Renal cortical epithelial cell (primary cell): ENCODE measurements around a stretch of chr5.

GRCh38 chr5:51226146-51226914 is 156.9 kb upstream of the ISL1 start:
- RRBS: no CpG with 5 or more reads among the region's 2 CpGs

- RRBS: no CpG with 5 or more reads among the region's 15 CpGs
These were observed 118.9 kb upstream of the ITGA1 start for GRCh38 chr5:52668735-52669319.

DNA sequence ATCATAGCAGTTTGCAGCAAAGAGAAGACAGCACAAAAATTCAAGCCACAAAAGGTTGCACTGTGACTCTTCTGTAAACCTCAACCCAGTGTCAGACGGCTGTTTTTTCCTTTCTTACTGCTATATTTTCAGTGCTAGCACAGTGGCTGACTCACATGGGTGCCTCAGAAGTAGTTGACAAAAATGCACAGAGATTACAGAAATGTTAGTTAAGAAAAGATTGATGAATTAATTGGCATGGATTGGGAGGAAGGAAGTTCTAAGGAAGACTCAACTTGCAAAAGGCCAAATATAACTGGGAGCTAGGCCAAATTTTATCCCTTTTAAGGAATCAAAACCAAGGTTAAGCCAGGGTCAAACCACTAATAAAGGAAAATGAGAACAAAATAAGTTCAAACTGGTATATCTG is 43.7 kb upstream of the ITGA1 start:
- RRBS: no CpG with 5 or more reads among the region's 1 CpG

- RRBS: no CpG with 5 or more reads among the region's 13 CpGs
These were observed 13.7 kb downstream of the ITGA1 start for GRCh38 chr5:52801270-52801870.

DNA sequence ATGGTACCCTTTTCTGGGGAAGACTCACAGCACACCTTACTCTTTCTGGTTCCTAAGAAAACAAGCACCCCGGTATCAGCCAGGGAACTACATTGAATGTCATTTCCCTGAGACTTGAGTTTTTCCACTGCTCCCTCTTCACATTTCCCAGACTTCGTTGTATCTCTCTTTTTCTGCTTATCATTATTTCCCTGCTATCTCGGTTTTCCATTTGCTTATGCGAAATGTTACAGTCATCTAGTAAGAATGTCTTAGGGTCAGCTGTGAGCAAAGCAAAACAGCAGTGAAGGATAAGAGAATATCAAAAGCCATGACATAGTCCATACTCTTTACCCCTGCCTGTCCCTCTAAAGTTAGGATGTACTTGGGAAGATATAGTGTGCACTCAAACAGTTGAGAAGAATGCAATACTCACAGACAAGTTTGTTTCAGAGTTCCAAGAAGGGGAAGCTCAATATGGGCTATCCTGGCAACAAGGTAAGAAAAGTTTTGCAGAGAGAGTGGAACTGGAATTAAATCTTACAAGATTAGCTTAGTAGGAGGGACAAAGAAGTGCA is 88.8 kb downstream of the ITGA1 start:
- RRBS: no CpG with 5 or more reads among the region's 4 CpGs

GRCh38 chr5:52881668-52882134 is 94.0 kb downstream of the ITGA1 start:
- RRBS: no CpG with 5 or more reads among the region's 5 CpGs

GRCh38 chr5:53779617-53780180 is 219.3 kb downstream of the NDUFS4 start:
- RRBS: no CpG with 5 or more reads among the region's 3 CpGs

- RRBS: no CpG with 5 or more reads among the region's 7 CpGs
These were observed 302.2 kb downstream of the ARL15 start for GRCh38 chr5:54007860-54008960.

DNA sequence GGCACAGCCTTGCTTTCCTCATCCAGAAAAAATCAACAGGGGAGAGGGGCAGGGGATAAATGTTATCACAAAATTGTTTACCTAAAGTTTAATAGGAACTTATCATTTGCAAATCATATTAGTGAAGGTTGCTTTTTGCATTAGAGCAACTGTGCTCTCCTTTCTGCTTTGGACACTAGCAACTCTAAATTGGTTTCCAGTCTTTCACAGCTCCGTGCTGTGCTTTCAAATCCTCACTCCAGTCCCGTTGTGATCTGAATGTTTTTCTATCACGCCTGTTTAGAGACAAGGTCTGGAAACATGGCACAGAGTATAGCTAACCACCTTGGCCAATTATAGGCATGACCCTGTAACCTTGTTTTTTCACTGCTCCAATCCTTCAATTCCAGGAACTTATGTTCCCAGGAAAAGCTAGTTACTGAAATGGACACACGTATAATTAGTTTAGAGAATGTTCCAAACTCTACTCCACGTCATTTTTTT is 55.6 kb downstream of the ARL15 start:
- RRBS: no CpG with 5 or more reads among the region's 5 CpGs

GRCh38 chr5:54268084-54268839 is 42.1 kb downstream of the ARL15 start:
- RRBS: no CpG with 5 or more reads among the region's 16 CpGs

DNA sequence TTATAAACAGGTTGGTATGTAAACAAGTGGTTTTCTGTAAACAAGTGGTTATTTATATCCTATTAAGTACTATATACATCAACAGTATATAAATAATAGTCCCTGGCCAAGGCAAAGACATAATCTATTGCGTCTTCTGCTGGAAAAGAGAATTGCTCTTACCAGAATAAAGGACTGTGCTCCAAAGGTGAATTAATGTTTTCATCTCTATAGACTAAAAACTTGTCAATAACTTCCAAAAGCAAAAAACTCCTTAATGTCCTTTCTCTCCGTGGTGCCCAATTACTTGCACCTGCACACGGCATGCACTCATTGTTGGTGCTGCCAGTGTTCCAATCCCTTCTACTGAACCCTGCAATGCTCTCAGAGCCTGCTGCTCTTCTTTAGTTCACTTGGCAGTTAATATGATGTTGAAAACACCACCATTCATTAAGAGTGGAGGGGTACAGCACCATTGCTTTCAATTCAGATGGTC is 69.8 kb downstream of the SNX18 start:
- RRBS: no CpG with 5 or more reads among the region's 3 CpGs

- RRBS: no CpG with 5 or more reads among the region's 3 CpGs
These were observed 110.5 kb downstream of the SNX18 start for GRCh38 chr5:54627936-54628605.

GRCh38 chr5:54772792-54773221 is 212.6 kb downstream of the ESM1 start:
- RRBS: no CpG with 5 or more reads among the region's 3 CpGs

- RRBS: no CpG with 5 or more reads among the region's 1 CpG
These were observed 178.0 kb downstream of the ESM1 start for GRCh38 chr5:54807375-54807745.

GRCh38 chr5:55037402-55037914 is 13.4 kb downstream of the GZMK start:
- RRBS: no CpG with 5 or more reads among the region's 4 CpGs

DNA sequence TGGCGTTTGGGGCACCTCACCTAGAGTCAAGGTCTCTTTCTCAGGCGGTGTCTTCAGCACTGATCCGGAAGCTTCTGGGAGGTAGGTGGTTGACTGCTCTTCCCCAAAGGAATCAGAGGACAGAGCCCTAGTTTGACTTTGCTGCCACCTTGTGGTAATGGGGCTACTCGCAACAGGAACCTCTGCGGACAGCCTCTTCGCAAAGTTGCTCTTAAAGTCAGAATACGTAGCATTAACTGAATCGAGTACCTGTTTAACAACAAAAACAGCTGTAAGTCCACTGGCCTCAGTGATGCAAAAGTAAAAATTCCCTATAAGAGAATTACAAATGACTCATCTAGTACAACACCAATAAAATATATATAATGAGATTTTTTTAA is 13.4 kb upstream of the GPX8 start:
- RRBS: no CpG with 5 or more reads among the region's 8 CpGs

DNA sequence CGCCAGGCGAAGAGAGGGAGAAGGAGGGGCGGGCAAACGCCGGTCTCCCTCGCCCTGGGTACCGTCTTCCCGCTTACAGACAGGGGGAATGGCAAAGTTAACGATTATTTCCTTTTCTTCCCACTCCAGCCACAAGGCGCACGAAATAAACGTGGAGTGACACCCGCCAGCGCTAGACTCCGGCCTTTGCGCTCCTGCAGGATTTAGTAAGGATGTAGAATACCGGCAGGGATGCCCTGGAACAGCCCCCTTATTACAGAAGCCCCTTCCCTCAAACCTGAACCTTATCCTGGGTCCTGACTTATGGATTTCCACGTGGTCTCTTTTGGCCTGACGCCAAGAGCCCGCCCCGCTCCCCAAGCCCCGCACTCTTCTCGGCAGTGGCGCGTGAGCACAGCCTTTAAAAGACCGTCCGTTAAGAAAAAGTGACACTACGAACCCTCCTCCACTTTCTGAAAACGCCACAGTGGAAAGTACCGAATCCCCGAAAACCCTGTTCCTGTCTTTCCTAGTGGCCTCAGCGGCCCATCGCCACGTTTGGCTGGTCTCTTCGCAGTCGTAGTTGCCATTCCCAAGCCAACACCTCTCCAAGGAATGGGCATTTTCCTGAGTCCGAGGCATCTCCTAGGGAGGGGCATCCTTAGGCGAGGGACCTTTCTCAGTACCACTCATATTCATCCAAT is 541 bp upstream of the MCIDAS start:
- RRBS: 8% methylated on average over 4 of the region's 38 CpGs

DNA sequence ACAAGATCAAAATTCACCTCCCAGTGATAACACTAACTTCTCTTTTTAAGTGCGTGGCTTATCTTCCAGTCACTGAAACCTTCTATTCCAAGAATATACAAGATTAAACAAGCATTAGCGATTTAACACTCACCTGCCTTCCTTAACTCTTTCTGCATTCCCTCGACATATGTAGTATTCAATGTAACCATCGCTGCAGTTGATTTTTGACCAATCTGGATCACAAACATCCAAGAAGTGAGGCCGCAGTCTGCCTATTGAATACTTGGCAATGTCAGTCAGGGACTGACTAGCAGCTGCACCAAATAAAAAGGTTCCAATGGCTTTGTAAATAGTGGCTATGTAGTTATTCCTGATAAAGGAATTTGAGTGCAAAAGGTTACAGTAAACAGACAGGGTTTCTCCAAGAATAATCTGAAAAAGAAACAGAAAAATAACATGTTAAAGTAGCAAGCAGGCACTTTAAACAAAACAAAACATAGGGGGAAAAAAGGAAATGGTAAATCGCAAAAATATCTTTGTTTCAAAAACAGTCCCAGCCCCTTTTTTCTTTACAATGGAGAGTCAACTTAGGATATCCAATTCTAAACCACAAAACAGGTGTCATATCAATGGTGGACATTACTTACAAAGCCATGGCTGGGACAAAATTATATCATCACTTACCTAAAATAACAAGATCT is 66.9 kb downstream of the PLPP1 start:
- RRBS: no CpG with 5 or more reads among the region's 6 CpGs